ENCODE results near the gene GREB1.

DNA sequence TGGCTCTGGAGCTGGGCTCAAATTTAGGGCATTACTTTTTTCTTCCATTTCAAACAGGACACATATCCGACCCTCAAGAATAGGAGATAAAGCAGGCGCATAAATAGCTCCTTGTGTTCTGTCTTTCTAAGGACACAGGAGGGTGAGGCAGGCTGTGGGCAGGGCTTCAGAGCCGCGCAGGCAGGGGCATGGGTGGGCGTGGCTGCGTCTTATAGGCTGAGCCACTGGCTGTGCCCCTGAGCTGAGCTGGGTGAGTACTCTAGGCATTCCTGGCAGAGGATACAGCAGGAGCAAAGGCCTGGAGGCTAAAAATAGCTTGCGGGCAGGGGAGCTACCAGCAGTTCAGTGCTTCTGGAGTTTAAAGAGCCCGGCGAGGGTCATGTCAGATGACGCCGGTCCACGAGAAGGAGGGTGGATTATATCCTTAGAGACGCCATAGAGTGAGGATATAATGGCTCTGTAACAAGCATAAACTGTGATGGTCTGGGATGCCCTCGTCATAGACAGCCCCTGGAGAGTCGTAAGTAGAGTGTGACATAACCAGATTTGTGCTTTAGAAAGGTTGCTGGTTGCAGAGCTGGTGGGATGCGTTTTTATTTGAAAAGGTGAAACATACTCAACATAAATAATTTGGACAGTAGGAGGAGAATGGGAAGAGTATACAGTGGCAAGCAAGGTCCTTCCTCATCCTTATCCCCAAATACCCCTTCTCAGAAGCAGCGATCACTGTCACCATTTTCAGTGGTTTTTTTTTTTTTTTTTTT, 31.6 kb upstream of the PDIA6 start:
- PRO-cap: no peak
- RAMPAGE, long total RNA, 2 experiments: no peak in any of the 2 experiments

GRCh38 chr2:11071229-11071577, 61.7 kb upstream of the C2orf50 start:
- PRO-cap: no peak
- RAMPAGE, long total RNA, 2 experiments: no peak in any of the 2 experiments

GRCh38 chr2:11197301-11197975, 42.2 kb downstream of the SLC66A3 start:
- PRO-cap: no peak
- RAMPAGE, long total RNA, 2 experiments: no peak in any of the 2 experiments

- PRO-cap: no peak
- RAMPAGE, long total RNA, 2 experiments: no peak in any of the 2 experiments
Measured at GRCh38 chr2:11213294-11214113, 58.2 kb downstream of the SLC66A3 start.

DNA sequence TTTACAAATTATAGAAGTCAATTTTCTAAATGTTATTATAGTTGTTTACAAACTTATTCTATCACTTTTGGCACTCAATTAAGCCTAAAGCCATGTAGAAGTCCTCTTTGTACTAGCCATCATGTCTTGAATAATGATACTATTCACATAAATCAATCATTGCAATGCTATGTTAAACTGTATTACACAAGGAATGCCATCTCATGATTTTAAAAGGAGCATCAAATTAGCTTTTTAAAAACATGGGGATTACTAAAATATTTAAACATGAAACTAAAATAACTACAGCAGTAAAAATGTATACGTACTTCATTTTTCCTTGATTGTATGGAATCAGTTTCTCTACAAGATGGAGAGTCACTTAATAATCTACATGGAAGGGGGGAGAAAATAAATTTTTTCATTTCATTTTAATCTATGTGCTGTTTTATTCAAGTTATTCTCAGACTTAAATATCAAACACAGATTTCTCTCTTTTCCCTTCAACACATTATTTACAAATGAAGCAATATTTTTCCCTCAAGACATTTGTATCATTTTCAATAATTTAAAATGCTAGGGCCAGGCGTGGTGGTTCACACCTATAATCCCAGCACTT, 63.5 kb downstream of the SLC66A3 start:
- PRO-cap: no peak
- RAMPAGE, long total RNA, 2 experiments: no peak in any of the 2 experiments

DNA sequence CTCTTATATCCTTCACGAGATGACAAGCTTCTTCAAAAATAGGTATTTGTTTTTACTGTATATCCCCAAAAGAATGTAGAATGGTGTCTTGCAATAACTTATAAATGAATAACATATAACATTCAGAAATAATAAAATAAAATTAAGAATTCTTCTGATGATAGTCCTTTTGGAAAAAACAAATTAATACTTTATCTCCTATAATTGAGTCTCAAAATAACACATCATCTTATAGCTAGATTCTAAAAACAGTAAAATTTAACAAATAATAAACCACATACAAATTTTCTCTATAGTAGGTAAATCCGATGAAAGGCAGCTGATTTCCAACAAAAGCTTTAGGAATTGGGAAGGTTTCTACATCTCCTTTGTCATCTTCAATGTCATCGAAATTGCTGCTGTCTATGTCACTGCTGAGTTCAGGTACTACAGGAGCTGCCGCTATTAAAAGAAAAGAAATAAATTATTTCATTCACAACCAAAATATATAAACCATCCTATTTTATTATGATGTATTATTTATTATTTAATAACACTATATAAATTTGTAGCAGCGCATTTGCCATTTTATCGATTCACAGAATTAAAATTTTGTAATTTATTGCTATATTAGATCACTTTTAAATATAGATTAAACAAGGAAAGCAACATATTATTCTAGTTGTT, 65.8 kb downstream of the SLC66A3 start:
- PRO-cap: no peak
- RAMPAGE, long total RNA, 2 experiments: no peak in any of the 2 experiments

- PRO-cap: no peak
- RAMPAGE, long total RNA, 2 experiments: no peak in any of the 2 experiments
Measured at GRCh38 chr2:11286324-11286879, 58.0 kb downstream of the ROCK2 start.

GRCh38 chr2:11343437-11343975, 930 bp downstream of the ROCK2 start:
- PRO-cap: bidirectional peak, plus-strand start at chr2:11343923, minus-strand start at chr2:11343807
- RAMPAGE, long total RNA, 2 experiments: no peak in any of the 2 experiments

GRCh38 chr2:11377863-11378472, 33.5 kb upstream of the ROCK2 start:
- PRO-cap: no peak
- RAMPAGE, long total RNA, 2 experiments: no peak in any of the 2 experiments

- PRO-cap: bidirectional peak, plus-strand start at chr2:11403991, minus-strand start at chr2:11403903
- RAMPAGE, long total RNA, 2 experiments: no peak in any of the 2 experiments
Measured at GRCh38 chr2:11403720-11404183, 59.3 kb upstream of the ROCK2 start.

- PRO-cap: no peak
- RAMPAGE, long total RNA, 2 experiments: no peak in any of the 2 experiments
Measured at GRCh38 chr2:11532159-11533001, 1.5 kb upstream of the GREB1 start.

DNA sequence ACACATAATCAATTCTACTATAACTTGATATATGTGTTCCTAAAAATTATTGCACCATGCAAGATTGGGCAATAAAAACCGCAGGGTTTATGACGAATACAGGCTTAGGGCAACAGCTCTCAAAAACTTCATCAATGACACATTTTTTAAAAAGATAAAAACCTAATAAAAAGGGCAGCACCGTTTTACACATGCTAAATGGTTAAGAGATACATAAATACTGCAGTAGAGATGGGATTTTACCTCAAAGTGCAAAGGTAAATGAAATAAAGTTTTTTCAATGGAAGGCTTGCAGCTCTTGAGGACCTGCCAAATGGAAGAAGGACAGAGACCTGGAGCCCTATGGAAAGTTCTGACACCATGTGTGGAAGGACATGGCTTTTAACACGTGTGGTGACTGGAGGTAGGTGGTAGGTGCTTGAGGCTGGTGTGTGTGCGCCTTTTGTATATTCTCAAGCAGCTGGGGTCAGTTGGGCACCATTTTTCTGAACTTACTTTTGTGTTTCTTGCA, at the start of gene GREB1:
Gene GREB1 (plus strand): TSS at position 194 of the 511 bp plus-strand sequence.
- PRO-cap: no peak
- RAMPAGE, long total RNA, 2 experiments: no peak in any of the 2 experiments

DNA sequence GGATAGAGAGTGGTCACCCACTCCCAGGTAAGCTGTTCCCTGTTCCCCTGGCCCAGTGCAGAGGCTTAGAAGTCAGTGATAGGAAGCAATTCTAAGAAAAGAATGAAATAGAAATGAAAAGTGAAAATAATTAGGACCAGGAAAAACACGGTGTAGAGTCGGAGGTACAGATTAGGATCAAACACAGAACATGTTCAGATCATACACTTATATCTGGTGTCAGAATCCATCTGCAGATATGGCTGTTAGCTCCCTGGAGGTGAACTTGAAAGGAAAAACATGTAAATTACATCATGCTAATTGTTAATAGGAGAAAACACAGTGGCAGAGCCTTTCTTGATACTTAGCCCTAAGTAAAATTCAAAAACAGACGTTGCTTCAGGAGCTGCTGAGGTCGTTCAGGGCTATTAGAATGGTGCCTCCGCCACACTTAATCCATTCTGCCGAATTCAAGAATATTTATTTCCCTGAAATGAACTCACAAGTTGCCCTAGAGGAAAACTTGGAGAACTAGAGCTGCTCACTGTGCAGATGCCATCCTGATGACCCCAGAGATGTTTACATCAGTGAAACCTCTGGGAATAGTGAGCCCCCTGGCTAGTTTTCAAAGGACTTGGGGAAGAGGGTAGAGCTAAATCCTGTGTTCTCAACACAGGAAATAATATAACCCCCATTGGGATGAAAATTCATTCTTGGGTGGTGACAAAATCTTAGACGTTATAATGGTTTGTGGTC, 27.5 kb downstream of the LPIN1 start:
- PRO-cap: no peak
- RAMPAGE, long total RNA, 2 experiments: no peak in any of the 2 experiments

DNA sequence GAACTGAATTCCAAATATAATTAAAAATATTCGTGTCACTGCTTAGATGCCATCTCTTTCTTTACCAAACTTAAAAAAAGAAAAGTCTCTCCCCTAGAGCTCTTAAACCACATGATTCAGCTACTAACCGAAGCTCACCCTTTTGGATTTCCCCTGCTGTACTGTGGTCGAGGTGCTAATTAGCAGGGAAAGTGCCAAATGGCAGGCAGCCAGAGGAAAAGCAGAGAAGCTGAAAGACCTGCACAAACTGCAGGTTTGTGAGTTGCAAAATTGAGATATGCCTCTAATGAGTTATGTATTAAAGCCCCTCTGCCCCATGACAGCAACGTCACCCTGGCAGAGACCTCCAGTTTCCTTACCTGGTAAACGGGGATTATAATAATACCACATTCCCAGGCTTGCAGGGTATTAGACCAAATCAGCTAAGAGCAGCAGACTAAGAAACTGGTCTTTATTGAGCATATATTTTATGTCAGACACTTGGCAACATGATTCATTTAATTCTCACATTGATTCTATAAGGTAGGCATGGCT, 259.6 kb downstream of the LPIN1 start:
- PRO-cap: no peak
- RAMPAGE, long total RNA, 2 experiments: no peak in any of the 2 experiments

DNA sequence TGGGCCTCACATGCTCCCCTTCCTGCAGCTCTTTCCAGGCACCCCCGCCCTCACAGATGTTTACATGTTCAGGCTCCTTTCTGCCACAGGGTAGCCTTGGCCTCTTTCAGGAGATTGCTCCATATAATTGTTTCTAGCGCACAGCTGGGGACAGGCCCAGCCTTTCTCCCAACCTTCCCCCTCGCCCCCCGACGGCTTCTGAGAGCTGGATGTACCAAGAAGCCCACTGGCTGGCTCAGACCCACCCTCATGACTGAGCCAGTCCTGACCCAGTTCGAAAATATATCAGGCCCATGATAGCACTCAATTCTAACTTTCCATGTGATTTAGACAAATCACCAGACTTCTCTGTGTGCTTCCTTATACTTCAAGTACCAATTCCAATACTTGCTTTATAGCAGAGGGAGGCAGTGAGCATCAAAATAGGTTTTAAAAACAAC, 288.2 kb upstream of the TRIB2 start:
- PRO-cap: no peak
- RAMPAGE, long total RNA, 2 experiments: no peak in any of the 2 experiments

GRCh38 chr2:12728231-12728916, 11.6 kb downstream of the TRIB2 start:
- PRO-cap: no peak
- RAMPAGE, long total RNA, 2 experiments: no peak in any of the 2 experiments

- PRO-cap: no peak
- RAMPAGE, long total RNA, 2 experiments: no peak in any of the 2 experiments
Measured at GRCh38 chr2:12844436-12845038, 127.8 kb downstream of the TRIB2 start.

DNA sequence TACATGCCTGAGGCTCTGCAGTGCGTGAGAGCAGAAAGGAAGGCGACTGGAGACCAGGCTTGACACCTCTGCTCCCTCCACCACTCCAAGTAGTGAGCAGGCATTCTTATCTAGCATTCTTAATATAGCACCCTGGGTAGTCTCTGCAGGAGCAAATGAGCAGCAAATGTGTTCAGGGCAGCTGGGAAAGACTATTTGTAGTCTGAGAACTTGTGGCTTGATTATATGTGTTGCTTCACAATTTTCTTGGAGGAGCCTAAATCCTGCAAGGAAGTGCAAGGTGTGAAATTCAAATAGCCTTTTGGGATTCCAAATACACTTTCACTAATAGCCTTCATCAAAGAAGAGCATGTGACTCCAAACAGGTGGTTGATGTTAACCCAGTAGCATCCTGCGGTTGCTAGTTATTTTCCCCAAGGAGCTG, 143.3 kb downstream of the DDX1 start:
- PRO-cap: no peak
- RAMPAGE, long total RNA, 2 experiments: no peak in any of the 2 experiments

DNA sequence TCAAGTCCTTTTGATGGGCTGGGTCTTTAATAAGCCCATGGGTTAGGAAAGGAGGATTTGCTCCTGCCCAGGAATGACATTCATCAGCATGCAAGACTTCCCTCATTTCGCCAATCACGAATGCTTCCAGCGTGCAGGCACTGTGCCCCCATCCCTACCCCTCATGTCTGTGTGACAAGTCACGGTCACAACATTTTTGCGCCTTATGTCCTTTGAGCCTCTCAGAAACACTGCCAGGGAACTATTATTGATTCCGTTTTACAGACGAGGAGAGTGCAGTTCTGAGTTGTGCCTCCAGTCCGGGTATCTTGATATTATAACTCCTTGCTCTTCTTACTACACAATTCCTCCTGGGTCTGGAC, 101.9 kb upstream of the MYCN start:
- PRO-cap: no peak
- RAMPAGE, long total RNA, 2 experiments: no peak in any of the 2 experiments

DNA sequence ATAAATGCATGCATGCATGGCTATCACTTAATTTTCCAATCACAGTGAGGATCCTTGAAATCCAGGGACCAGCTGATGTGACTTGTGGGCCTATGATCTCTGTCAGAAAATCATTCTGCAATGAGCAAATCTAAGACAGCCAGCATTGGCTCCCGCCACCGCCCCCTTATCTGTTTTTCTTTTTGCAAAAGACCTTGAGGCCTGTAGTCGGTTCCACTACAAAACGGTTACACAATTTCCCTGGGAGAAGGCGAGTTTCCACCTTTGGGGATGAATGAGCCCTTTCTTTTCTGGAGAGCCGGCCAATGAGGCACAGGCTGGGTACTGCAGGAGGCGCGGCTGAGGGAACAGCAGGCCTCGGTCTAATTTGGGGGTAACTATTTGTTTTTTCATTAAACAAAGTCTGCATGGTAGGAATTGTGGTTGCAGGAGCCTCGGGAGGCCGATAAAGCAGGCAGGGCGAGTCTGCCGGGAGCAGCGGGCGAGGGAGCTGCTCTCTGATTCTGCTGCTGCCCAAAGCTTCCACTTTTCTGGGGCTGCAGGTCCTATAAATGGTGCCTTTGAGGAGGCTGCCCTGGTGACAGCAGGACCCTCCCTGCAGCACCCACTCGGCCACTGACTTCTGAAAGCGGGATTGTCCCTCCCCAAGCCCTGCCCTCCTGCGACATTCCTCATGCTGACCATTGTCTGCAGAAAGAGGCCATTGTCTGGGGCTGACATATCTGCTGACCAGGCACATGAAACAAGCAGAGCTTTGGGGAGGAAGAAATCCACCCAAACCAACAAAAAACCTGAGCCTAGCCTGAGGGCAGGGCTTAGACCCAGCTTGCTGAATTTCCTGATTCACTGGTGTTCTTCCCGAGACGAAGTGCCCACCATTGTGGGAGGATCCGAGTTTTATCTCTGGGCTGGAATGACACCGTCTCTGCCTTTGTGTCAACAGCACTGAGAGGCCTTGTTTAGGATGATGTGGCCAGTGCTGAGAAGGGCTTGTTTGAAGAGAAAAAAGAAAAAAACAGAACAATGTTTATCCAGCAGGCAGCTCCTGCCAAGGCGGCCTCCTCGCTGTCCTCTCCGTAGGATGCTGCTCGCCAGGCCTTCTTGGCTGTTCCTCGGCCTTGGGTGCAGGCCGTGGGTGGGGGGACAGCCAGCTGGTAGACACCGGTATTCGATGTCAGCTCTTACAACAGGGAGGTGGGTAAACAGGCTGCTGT, 129.6 kb downstream of the MYCN start:
- PRO-cap: no peak
- RAMPAGE, long total RNA, 2 experiments: no peak in any of the 2 experiments

Measured in breast epithelium (tissue), 2 donors.